UCH-1 (cell line): ENCODE data around the gene GABRA5.

DNA sequence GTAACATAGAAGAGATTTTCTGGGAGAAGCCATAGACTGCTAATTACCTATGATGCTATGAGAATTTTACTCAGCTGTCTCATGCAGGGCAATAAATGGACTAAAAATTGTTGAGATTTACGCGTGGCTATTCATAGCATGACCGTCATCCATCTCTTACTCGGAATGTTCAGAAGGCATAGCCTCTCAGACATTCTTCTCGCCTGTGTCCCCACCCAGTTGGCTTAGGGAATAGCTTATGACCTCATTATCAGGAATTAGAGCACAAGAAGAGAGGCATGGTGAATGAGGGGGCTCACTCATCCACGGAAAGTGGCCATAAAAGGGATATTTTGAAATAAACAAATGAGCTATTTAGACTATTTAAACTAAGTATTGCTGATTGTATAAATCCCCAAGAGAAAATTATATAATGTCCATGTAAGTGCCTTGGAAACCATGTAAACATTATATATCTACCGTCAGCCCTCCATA lies 108.0 kb upstream of the ATP10A start:
- RRBS = no CpG with 5 or more reads among the region's 7 CpGs

- RRBS = no CpG with 5 or more reads among the region's 11 CpGs
These were observed 398.4 kb upstream of the ATP10A start for GRCh38 chr15:26261286-26262071.

DNA sequence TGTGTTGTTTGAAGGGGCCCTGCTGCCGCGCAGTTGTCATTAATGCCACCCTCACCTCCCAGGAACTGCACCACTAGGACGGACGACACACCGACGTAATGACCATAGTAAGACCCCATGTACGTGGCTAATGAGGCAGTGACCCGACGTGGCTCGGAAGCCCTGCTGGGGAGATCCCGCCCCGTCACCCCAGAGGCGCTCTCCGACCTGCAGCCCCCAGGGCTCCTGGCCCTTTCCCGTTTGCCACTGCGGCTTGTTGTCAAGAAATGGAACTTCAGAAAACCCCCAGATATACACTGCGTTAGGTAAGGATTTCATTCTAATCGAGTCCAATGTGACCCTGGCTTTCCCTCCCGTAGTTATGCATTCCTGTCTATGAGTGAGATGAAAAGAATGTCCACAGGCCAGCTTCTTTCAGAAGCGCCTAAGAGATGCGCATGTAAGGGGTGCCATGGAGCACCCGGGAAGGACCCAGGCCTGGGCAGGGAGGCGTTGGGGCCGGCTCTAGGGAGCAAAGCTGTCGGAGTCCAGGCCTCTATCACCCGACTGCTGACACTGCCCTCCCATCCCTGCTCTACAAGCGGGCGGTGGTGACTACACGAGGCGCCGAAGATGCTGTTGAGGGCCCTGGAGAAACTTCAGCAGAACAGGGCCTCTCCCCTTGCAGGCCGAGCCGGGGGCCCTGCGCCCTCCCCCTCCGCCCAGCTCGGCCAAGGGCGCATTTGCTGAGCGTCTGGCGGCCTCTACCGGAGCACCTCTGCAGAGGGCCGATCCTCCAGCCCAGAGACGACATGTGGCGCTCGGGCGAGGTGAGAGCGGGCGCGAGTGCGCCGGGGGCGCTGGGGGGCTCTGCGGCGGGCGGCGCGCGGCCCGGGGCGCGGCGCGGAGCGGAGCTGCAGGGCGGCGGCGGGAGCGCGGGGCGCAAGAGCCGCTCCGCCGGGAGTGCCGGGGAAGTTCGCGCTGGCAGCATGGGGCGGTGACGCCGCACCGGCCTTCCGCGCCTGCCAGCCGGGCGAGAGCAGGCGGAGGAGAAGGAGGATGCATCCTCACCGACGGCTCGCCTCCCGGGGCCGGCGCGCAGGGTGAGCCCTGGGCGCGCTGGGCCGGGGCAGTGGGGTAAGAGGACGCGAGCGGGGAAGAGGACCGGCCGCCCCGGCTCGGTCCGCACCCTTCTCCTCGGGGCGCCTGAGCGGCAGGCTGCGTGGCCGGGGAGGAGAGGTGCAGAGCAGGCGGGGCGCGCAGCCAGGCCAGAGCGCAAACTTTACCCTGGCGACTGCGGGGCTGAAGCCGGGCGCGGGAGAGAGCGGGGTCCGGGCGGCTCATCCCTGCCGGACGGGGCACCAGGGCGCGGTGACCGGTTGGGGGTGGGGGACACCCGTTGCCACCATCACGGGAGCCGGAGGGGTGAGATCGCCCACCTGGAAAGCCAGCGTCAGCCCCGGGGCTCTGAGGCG lies at the start of gene GABRA5:
TSS of gene GABRA5 (plus strand) at position 760 of the 1,454 bp plus-strand sequence.
- RRBS = 4% methylated on average over 77 of the region's 131 CpGs

DNA sequence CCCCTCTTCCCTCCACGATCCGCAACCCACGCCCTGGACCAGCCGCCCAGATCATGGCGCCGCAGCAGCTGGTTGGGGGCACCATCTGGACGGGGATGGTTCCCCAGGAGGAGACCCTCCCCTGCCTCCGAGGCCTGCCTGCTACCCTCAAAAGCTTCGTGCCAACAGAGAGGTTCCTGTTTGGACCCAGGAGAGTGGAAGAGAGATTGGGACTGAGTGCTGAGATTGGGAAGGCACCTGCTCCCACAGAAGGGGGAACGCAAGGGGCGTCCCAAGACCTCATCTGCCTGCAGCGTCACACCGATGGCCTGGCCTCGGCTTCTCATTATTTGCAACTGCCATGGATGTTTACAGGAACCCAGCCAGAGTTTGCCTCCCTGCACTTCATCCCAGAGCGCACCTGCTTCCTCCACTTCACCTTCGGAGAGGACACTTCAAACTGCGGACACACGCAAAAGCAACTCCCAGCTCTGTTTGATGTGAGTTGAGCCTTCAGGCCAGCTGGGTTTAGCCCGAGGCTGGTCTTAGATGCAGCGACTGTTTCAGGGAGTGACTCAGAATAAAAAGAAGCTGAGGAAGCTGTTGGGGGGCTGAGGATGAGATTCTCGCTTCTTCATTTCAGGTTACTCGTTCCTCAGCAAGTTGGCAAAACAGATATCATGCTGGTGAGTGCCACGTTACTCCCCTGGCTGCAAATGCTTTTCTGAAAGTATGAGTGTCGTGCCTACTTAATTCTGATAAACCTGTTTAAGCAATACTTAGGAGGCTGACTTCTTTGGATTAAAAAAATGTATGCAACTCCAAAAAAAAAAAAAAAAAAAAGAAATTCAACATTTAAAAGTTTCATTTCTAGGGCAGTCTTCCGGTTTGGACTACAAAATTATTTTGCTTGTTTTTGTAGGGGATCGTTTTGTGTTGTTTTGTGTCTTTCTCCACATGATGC lies 58.7 kb downstream of the GOLGA6L7 start:
- RRBS = no CpG with 5 or more reads among the region's 26 CpGs

GRCh38 chr15:29270026-29271057 lies 720 bp upstream of the NSMCE3 start:
- RRBS = no CpG with 5 or more reads among the region's 13 CpGs

GRCh38 chr15:29569677-29570156 lies 1.1 kb downstream of the ENTREP2 start:
- RRBS = 4% methylated on average over 17 of the region's 43 CpGs

DNA sequence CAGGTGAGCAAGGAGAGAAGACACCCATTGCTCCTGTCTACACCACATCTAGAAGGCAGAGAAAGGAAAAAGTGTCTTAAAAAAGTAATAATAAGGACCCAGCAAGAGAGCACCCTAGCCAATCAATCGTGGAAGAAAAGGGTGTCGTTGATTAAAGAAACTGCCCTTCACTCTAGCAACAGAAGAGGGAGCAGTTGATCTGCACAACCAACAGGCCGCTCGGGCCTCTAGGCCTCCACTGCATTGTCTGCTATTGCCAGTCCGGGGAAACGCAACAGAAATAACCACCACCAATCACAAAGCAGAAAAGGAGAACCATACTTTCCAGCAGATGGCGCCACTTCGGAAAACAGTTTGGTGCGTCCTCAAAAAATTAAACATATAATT lies 97.2 kb upstream of the ENTREP2 start:
- RRBS = no CpG with 5 or more reads among the region's 9 CpGs

DNA sequence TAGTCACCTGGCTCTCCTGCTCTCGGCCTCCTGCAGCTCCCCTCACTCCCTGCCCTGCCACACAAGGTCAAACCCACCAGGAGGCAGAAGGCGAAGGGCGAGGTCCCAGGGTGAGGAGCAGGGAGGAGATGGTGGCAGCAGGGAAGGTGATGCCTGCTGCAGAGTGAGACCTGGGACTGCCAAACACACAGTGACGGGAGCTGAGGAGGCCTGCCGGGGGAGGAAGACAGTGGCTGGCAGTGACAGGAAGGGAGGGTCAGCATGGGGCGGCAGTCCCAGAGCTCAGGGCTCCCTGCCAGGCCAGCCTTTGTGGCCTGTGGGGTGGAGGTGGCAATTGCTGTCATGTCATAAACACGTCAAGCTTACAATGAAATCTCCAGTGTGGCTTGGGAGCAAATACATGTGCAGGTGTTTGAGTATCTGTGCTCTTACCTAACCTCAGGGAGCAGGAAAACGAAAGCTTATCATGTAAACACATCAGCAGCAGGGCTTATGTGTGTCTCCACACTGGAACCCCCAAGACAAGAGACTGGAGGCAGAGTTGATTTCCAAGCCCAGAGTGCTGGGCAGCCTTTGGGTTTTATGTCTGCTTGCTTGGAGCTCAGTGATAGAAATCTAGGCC lies 107.3 kb upstream of the ENTREP2 start:
- RRBS = no CpG with 5 or more reads among the region's 8 CpGs

DNA sequence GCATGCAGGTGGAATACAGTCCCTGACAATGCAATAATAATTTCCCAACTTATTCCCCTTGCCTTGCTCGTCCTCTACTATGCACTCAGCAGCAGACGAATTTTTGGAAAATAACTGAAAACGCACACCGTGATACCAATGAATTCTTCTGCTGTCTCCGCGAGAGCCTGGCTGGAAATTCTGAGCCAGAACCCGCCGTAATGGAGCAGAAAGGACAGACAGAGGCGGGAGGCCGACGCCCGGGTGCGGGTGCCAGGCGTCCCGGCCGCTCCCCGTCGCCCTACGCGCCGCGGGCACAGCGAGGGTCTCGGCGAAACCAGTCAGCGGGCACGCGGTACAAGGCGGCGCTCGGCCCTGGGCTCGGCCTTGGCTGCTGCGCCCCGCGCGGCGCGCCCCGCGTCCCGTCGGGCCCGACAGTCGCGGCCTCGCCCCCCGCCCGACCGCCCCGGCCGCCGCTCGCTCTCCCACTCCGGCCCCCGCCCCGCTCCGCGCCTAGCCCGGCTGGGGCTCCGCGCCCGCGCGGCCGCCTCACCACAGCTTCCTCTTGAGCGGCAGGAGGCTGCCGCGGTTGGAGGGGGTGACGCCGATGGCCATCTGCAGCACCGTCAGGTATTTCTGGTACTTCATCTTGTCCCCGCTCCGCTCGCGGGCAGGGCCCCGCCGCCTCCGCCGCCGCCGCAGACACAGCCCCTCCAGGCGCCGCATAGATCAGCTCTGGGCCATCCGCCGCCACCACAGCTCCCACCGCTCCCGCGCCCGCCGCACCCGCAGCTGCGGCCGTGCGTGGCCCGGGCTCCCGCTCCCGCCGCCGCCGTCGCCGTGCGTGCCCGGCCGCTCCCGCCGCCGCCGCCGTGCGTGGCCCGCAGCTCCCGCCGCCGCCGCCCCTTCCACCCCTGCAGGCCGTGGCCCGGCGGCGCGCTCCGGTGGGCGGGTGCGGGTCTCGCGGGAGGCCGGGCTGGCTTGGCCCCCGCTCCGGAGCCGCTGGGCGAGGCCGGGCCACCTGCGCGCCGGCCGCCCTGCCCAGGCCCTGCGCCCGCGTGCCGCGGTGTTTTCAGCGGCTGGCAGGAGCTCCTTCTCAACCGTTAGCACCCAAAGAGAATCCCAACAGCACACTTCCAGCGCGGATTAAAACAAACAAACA lies 114.2 kb upstream of the GOLGA8J start:
- RRBS = 4% methylated on average over 21 of the region's 145 CpGs

GRCh38 chr15:30103427-30104337 lies 20.9 kb downstream of the GOLGA8J start:
- RRBS = no CpG with 5 or more reads among the region's 84 CpGs

GRCh38 chr15:30905227-30905942 lies 1.7 kb downstream of the FAN1 start:
- RRBS = no CpG with 5 or more reads among the region's 11 CpGs

- RRBS = no CpG with 5 or more reads among the region's 2 CpGs
These were observed 40.3 kb upstream of the MTMR10 start for GRCh38 chr15:31031715-31032195.

- RRBS = no CpG with 5 or more reads among the region's 7 CpGs
These were observed 22.1 kb downstream of the TRPM1 start for GRCh38 chr15:31079053-31080139.

DNA sequence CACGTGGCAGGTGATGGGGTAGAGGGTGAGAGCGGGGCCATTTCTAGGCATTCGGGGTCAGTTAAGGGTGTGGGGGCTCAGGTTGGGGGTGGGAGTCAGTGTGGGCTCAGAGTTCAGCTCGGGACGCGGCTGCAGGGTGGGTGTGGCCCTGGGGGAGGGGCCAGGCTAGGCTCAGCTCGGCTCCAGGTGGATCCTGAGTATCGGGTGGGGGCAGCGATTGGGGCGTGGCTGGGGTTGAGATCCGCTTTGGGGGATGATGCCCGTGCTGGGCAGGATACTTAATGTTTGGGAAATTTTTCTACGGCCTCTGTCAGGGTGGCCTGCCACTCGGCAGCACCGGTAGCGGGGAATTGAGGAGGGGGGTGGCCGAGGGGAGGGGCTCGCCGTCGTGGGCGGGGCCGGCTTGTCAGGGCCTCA lies 2.5 kb downstream of the KLF13 start:
- RRBS = 42% methylated on average over 4 of the region's 22 CpGs

DNA sequence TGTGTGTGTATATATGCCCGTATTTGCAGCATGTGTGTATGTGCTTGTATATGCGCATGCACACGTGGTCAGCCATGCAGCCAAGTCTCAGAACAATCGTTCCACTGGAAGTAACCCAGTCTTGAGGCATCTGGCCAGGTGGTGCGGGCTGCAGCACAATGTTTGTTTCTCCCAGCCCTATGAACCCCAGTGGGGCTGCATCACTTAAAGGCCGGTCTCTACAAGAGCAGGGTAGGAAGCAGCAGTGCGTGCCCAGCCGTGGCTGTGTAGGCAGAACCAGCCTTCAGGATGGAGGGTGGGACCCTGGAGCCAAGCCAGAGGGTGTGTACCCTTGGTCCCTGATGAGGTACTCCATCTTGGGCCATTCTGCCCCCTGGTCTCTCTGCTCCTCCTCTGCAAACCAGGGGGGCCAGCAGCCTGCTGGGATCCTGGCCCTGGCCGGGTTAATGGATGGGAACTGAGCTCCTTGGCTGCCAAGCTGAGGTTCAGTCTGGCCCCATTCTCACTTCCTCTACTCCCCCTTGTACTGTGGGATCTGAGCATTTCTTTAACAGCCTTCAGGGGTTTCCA lies 11.8 kb downstream of the KLF13 start:
- RRBS = no CpG with 5 or more reads among the region's 9 CpGs

DNA sequence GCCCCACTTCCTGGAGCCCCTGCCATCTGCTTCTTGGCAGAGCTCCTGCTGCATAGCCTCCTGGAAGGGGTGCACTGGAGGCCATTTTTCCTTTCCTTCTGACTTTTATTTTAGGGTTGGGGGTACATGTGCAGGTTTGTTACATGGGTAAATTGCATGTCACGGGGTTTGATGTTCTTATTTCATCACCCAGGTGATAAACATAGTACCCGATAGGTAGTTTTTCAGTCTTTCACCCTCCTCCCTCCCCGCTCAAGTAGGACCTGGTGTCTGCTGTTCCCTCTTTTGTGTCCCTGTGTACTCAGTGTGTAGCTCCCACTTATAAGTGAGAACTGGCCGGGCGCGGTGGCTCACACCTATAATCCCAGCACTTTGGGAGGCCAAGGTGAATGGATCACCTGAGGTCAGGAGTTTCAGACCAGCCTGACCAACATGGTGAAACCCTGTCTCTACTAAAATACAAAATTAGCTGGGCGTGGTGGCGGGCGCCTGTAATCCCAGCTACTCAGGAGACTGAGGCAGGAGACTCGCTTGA lies 29.4 kb downstream of the KLF13 start:
- RRBS = no CpG with 5 or more reads among the region's 10 CpGs

GRCh38 chr15:31359154-31360352 lies 32.9 kb downstream of the KLF13 start:
- RRBS = no CpG with 5 or more reads among the region's 17 CpGs

- RRBS = no CpG with 5 or more reads among the region's 4 CpGs
These were observed 48.4 kb downstream of the KLF13 start for GRCh38 chr15:31375171-31375329.

DNA sequence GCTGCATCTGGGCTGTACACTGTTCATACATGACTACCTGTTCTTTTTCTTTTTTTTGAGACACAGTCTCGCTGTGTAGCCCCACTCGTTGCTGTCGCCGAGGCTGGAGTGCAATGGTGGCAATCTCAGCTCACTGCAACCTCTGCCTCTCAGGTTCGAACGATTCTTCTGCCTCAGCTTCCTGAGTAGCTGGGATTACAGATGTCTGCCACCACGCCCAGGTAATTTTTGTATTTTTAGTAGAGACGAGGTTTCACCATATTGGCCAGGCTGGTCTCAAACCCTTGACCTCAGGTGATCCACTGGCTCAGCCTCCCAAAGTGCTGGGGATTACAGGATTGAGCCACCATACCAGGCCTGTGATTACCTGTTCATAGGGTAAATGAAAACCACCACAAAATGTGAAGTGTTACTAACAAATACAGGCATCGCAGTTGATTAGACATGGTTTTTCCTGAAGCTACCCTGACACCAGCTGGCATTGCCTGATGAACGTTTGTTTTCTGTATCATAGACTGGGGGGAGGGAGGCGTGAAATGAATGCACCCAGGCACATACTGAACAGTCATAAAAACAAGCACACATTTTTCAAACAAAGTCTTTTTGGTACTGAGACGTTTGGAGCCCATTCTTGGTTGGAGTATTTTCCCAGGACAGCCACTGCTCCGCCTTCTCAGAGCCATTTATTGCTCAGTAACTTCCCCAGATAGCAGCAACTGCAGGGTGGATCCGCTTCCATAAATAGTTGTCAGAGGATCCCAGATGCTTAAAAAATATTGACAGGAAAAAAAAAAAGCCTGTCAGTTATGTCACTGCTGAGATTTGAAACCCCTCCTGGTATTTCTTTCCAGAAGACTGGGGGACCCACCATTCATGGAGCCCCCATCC lies 52.3 kb downstream of the KLF13 start:
- RRBS = no CpG with 5 or more reads among the region's 14 CpGs

- RRBS = no CpG with 5 or more reads among the region's 4 CpGs
These were observed 154.0 kb downstream of the KLF13 start for GRCh38 chr15:31480690-31480995.